SK-N-DZ (cell line): ENCODE measurements around the genes APBB1, DNHD1, OR2D3, PPFIBP2 and NLRP10.

RAMPAGE:
- cytosol, long total RNA: no peak
- nucleus, long total RNA: no peak
Measured at GRCh38 chr11:6320104-6320348, 275 bp downstream of the CAVIN3 start.

GRCh38 chr11:6394633-6395146, 4.4 kb downstream of the SMPD1 start:
RAMPAGE:
- cytosol, long total RNA: no peak
- nucleus, long total RNA: no peak

DNA sequence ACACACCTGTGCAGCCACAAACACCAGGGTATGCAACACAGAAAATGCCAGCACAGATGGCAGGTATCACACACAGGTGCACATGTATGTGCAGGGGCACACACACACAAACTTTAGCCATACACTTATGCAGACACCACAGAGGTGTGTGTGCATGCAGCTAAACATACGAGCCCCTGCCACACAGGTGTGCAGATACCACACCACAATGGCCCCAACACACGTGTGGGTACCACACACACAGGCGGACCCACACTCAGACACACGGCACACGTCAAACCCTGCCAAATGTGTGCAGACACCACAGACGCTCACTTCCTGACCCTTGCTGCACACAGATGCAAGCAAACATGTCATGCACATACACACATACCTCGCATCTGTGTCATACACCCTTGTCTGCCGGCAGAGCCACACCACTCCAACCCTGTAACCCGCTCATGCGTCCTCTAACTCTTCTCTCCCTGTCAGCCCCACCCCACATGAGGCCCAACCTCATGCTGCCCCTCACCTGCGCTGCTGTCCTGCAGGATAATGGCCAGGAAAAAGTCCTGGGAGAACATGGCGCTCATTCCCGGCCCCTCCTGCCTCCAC, 14.1 kb downstream of the SMPD1 start:
RAMPAGE:
- cytosol, long total RNA: no peak
- nucleus, long total RNA: no peak

GRCh38 chr11:6418071-6419329, at the start of gene APBB1:
Gene APBB1, minus strand, starts transcription at chr11:6419094.
RAMPAGE:
- cytosol, long total RNA: start-site peak on the minus strand at chr11:6419063-6419102, 482 and 819 reads in 2 replicates
- nucleus, long total RNA: start-site peak on the minus strand at chr11:6419063-6419090, 244 and 79 reads in 2 replicates

RAMPAGE:
- cytosol, long total RNA: no peak
- nucleus, long total RNA: no peak
Measured at GRCh38 chr11:6496883-6497788, at the start of gene DNHD1. Gene DNHD1, plus strand, starts transcription at chr11:6497280.

DNA sequence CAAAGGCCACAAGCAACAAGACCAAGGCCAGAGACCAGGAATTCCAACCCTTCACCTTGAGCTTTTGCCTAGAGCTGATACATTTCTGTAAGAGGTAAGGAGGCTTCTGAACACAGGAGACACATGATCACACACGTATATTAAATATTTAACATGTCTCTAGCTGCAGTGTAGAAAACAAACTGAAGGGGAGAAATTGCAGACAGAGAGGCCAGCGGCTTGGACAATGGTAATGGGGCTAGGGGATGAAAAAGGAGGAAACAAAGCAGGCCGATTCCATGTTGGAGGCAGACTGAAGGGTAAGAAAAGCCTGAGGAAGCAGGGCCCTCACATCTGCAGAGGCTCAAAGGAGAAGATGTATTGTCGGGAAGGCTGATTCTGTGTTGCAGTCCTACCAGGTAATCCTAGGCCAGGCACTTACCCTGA, 937 bp downstream of the RRP8 start:
RAMPAGE:
- cytosol, long total RNA: no peak
- nucleus, long total RNA: no peak

RAMPAGE:
- cytosol, long total RNA: no peak
- nucleus, long total RNA: no peak
Measured at GRCh38 chr11:6646588-6647890, 8.6 kb downstream of the DCHS1 start.

DNA sequence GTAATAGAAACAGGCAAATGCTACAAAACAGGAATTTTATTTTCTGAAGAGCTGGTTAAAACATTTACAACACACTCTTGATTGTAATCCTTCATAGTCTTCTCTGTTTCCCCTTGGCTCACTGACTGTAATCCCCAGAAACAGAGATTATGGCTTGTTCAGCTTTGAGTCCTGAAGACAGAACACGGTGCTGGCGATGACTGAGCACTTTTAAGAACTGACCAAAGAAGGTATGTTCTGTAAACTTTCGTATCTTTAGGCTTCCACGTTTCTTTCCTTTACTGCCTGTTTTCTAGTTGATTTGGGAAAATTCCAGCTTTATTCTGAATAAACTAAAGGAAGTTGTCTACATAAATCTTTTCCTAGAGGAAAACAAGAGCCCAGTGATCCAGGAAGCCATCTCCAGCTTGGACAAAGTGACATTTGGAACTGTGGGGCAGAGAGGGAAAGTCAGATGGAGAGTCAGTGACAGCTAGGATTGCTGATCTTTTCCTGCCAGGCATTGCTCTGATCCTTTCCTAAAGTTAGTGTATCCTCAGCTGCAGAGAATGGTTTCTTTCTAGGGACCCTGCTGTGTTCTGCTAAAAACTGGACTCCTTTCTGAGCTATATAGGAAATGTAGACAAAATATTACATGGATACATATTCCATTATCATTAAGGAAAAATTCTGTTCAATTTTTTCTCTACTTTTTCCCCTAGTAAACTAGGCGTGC, 43.4 kb downstream of the OR2AG2 start:
RAMPAGE:
- cytosol, long total RNA: no peak
- nucleus, long total RNA: no peak

RAMPAGE:
- cytosol, long total RNA: no peak
- nucleus, long total RNA: no peak
Measured at GRCh38 chr11:6920557-6921289, at the start of gene OR2D3. Gene OR2D3, plus strand, starts transcription at chr11:6921002.

DNA sequence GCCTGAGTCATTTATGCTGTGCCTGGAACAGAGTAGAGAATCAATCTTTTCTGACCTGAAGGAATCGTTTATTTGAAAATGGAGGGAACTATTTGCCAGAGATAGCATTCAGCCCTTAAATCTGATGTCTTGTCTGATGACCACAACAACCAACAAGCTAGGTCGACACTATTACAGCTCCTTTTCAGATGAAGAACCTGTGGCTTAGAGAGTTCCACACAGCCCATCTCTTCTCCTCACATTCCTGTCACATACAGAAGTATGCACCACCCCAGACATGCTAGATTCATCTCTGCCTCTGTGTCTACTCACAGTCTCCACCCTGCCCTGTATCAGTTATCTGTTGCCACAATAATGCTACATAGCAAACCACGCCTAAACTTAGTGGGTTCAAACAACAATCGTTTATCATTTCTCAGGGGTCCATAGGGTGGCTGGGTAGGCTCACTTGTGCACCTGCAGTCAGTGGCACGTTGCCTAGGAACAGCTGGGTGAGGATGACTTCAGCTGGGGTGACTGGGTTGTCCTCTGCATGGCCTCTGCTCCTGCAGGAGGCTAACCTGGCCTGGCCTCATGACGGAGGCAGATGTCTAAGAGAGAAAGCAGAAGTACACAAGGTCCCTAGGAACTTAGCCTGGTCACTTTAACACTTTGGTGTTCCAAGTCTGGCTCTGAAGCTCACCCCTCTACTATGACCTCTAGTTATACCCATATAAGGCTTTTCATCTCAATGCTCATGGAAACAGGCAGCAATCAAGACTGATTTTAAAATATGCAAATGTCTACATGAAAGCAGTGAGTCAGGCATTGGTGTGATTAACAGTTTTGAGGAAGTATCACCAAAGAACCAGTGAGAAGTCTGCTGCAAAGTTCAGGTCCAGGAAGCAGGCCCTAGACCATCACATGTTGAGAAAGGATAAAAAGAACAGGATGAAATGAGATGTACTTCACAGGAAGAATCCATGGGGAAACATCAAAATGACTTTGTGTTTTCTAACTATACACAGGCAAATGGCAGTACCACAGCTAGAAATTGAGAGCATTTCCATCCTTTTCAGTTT, 10.7 kb downstream of the OLFML1 start:
RAMPAGE:
- cytosol, long total RNA: no peak
- nucleus, long total RNA: no peak

GRCh38 chr11:7513443-7514182, at the start of gene PPFIBP2:
Gene PPFIBP2, plus strand, starts transcription at chr11:7513999.
RAMPAGE:
- cytosol, long total RNA: no peak
- nucleus, long total RNA: no peak

RAMPAGE:
- cytosol, long total RNA: no peak
- nucleus, long total RNA: no peak
Measured at GRCh38 chr11:7518572-7519439, 5.0 kb downstream of the PPFIBP2 start.

GRCh38 chr11:7554032-7554529, 40.3 kb downstream of the PPFIBP2 start:
RAMPAGE:
- cytosol, long total RNA: no peak
- nucleus, long total RNA: no peak

DNA sequence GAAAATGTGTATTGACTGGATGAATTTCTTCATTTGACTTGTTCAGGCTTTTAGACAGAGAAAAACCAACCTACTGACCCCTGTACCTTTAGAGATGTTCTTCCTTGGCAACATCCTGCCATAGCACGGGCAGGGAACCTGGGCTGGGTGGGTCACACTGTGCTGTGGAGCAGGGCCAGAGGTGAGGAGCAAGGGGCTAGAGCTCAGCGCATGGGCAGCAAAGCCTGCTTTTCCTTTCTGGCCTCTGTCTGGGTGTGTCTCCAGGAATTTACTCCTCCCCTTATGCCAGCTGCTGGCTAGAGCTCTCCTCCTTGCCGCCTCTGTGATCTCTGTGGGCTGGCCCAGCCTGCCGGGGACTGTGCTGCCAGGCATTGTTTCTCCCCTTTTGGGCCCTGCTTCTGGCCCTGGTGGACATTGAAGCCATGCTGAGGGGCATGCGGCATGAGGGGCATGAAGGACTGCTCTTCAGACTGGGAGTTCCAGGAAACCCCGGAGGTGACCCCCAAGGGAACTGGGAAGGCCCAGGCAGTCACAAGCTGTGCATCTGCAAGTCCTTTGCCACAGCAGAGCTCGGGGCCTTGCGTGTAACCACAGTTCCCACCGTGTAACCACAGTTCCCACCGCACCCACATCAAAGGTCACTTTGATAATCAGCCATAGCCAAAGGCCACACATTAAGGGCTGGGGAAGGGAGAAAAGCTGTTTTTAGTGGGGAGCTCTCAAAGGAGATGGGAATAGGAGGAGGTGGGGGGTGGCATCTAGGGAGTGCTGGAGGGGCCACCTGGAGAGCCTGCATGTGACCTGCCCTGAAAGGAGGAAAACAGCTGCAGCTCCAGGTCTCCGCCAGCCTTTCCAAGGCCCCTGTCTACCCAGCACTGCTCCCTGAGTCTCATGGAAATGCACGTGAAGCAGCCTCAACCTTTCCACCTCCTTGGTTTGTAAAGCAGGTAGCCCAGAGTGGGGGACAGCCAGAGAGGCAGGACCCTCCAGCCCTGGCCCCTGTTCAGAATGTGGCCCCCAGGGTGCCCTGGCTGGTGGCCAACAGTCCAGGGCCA, 62.2 kb downstream of the PPFIBP2 start:
RAMPAGE:
- cytosol, long total RNA: no peak
- nucleus, long total RNA: no peak

GRCh38 chr11:7603814-7604676, 69.3 kb downstream of the CYB5R2 start:
RAMPAGE:
- cytosol, long total RNA: no peak
- nucleus, long total RNA: no peak

DNA sequence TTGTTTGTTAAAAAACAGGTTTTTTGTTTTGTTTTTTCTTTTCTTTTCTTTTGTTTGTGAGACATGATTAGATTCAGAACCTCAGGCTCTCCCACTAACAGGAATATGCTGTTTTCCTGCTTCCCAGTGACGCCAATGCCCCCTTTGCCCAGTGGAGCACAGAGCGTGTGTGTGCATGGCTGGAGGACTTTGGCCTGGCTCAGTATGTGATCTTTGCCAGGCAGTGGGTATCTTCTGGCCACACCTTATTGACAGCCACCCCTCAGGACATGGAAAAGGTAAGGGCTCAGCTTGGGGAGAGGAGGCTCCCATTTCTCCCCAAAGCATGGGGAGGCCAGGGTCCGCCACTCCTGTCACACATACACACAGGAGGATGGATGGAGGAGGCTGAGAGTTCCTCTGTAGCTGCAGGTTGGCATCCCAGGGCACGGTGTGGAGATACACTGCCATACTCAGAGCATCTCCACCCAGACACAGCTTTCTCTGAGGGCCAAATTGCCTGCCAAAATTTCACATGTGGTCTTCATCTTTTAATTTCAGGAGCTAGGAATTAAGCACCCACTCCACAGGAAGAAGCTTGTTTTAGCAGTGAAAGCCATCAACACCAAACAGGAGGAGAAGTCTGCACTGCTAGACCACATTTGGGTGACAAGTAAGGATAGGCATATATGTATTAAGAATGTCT, 24.9 kb downstream of the CYB5R2 start:
RAMPAGE:
- cytosol, long total RNA: no peak
- nucleus, long total RNA: no peak

DNA sequence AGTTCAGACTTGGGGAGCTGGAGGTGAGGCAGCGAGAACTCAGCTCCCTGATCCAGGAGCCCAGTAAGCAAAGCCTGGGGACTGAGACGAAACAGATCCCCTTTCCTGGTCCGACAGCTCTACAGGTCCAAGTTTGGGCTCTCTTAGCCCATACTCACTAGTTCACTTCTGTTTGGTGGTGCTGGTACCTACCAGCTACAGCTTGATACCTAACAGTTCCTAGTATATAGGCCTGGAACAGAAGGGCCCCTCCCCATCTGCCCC, at the start of gene NLRP10:
TSS of gene NLRP10 (minus strand) at position 199 of the 264 bp plus-strand sequence.
RAMPAGE:
- cytosol, long total RNA: no peak
- nucleus, long total RNA: no peak

GRCh38 chr11:7994918-7995701, 8.0 kb downstream of the EIF3F start:
RAMPAGE:
- cytosol, long total RNA: no peak
- nucleus, long total RNA: no peak

RAMPAGE:
- cytosol, long total RNA: no peak
- nucleus, long total RNA: no peak
Measured at GRCh38 chr11:8035037-8035940, 45.7 kb upstream of the TUB start.

GRCh38 chr11:8059722-8060157, 21.3 kb upstream of the TUB start:
RAMPAGE:
- cytosol, long total RNA: no peak
- nucleus, long total RNA: no peak